ENCODE results near the genes IFNL1, TIMM50 and EID2.

DNA sequence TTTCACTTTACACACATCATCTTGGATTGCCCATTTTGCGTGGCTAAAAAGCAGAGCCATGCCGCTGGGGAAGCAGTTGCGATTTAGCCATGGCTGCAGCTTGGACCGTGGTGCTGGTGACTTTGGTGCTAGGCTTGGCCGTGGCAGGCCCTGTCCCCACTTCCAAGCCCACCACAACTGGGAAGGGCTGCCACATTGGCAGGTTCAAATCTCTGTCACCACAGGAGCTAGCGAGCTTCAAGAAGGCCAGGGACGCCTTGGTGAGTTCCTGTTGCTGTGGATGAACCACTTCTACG, at the start of gene IFNL1:
TSS of gene IFNL1 (plus strand) at position 75 of the 296 bp plus-strand sequence.
- PRO-cap, 3 experiments, result no peak in any of the 3 experiments
- RAMPAGE, long total RNA, result no peak

DNA sequence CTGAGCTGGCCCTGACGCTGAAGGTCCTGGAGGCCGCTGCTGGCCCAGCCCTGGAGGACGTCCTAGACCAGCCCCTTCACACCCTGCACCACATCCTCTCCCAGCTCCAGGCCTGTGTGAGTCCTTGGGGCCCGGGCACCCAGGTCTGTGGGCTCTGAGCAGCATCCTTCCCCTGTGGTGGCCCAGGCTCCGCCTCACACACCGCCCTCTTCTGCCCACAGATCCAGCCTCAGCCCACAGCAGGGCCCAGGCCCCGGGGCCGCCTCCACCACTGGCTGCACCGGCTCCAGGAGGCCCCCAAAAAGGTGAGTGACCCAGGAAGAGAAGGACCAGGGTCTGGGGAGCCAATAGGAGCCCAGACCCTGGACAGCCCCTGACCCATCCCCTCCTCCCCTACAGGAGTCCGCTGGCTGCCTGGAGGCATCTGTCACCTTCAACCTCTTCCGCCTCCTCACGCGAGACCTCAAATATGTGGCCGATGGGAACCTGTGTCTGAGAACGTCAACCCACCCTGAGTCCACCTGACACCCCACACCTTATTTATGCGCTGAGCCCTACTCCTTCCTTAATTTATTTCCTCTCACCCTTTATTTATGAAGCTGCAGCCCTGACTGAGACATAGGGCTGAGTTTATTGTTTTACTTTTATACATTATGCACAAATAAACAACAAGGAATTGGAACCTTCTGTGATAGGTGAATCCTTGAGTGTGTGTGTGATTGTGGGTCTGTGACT, 2.0 kb downstream of the IFNL1 start:
- PRO-cap, 3 experiments, result no peak in any of the 3 experiments
- RAMPAGE, long total RNA, result no peak

GRCh38 chr19:39310399-39310933, 10.2 kb downstream of the LRFN1 start:
- PRO-cap, 3 experiments, result peak in 1 of 3 experiments; most common minus-strand start chr19:39310706 (in 1)
- RAMPAGE, long total RNA, result no peak

DNA sequence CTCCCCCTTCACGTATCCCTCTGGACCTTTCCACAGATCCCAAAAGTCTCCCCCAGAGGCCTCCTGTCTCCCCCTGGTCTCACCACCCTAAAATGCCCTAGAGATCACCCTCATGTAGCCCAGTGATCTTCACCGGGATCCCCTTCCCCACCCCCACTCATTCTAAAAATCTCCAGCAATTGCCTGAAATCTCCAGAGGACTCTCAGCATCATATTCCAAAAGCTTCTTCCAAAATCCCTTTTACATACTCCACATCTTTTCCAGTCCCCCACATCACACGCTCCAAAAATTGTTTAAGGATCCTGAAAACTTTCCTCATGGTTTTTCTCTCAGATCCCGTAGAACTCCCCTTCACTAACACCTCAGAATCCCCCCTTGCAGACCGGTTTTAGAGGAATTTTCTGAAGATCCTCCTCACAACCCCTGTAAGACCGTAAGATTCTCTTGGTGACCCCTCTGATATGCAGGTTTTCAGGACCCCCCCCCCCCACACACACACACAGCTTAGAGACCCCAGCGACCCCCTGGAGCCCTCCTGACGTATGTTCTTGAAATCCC, 1.4 kb downstream of the SAMD4B start:
- PRO-cap, 3 experiments, result no peak in any of the 3 experiments
- RAMPAGE, long total RNA, result no peak

GRCh38 chr19:39375980-39376375, 14.9 kb downstream of the PAF1 start:
- PRO-cap, 3 experiments, result no peak in any of the 3 experiments
- RAMPAGE, long total RNA, result no peak

GRCh38 chr19:39383085-39383838, 7.6 kb downstream of the PAF1 start:
- PRO-cap, 3 experiments, result no peak in any of the 3 experiments
- RAMPAGE, long total RNA, result no peak

DNA sequence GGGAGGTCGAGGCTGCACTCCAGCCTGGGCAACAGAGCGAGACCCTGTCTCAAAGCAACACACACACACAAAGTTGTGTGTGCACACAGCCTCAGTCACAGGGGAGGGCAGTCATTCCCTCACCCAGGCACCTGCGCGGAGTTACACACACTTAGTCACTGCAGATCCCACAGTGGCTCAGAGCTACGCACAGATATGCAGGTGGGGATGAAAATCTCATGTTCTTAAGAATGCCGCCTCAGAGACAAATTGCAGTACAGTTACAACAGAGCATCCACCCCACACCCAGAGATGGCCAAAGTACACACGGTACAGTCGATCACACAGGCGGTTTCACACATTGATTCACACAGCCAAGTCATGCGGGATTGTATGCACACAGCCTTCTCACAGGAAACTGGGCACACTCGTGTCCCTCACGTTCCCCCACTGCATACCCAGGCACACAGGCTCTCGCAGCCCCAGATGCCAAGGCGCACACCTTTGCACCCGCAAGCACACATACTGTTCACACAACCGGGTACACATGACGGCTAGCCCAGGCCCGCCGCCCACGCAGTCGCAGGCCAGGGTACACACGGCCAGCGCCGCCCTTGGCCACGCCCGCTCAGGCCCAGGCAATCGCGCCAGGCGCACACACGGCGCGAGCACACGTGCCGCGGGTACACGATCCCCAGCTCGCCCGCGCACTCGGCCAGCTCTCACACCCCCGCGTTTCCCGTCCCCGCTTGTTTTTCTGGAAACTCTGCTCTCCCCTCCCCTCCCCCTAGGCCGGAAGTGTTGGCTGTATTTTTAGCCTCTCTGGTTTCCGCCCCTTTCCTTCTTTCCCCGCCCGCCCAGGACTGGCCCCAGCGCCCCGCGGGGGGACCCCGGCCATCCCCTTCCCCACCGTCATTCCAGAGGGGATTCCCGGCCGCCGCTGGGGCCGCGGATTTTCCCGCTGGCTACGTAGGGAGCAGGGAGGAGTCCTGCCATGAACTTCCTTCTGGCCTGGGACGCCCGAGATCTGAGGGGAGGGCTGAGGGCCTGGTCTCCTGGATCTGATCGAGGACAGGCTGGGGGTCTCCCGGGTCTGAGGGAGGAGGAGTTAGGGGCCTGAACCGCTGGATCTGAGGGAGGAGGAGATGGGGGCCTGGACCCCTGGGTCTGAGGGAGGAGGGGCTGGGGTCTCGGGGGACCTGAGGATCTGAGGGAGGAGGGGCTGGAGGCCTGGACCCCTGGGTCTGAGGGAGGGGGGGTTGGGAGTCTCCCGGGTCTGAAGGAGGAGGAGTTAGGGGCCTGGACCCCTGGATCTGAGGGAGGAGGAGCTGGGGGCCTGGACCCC, 4.2 kb upstream of the ZFP36 start:
- PRO-cap, 3 experiments, result peak in 3 of 3 experiments; most common plus-strand start position 1,002 of the sequence (in 2); most common minus-strand start position 730 of the sequence (in 2)
- RAMPAGE, long total RNA, result no peak

DNA sequence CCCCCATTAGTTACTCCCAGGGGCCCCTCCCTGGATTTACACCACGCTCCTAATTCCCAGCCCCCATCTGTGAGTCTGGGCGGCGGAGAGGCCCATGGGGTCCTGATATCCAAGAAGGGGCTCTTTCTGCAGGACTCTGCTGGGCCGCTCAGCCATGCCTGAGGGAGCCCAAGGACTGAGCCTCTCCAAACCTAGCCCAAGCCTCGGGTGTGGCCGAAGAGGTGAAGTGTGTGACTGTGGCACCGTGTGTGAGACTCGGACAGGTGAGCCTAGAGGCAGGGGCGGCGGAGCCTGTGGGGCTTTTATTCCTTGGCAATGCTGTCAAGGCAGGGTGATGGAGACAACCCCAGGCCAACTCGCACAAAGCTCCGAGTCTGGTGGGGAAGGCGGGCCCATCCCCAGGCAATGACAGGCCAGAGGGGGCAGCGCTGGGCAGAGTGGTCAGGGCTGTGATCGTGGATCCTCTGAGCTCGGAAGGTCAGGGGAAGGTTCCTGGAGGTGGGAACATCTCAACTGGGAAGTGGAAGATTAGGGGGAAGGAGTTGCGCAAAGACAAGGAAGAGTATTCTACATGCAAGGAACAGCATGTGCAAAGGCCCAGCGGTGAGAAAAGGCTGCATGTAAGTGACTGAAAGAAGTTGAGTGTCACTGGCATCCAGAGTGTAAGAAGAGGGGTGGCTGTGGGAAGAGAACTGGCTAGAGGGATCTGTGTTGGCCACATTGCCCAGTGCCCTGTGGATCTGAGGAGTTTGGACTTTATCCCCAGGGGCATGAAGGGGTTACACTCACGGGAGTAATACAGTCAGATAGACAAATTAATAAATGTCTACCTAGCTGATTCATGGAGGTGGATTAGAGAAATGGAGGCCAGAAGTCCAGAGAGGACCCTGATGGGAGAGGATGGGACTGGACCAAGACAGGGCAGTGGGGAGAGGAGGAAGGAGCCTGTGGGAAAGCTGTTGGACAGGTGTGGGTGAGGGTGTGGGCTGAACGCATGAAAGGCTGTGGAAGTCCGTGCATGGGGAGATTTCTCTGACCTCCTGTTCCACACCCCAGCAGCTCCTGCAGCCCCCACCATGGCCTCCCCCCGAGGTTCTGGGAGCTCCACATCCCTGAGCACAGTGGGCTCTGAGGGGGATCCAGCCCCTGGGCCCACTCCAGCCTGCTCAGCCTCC, 1.9 kb downstream of the PLEKHG2 start:
- PRO-cap, 3 experiments, result no peak in any of the 3 experiments
- RAMPAGE, long total RNA, result no peak

DNA sequence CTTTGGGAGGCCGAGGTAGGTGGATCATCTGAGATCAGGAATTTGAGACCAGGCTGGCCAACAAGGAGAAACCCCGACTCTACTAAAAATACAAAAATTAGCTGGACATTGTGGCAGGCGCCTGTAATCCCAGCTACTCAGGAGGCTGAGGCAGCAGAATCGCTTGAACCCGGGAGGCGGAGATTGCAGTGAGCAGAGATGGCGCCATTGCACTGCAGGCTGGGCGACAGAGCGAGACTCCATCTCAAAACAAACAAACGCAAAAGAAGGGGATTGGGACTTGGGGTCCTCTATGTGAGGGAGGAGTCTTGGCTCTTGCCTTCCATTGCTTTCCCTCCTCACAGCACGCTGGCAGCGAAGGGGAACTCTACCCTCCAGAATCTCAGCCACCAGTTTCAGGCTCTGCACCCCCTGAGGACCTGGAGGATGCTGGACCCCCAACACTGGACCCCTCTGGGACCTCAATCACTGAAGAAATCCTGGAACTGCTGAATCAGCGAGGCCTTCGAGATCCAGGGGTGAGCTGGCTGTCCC, 9.4 kb downstream of the PLEKHG2 start:
- PRO-cap, 3 experiments, result no peak in any of the 3 experiments
- RAMPAGE, long total RNA, result no peak

DNA sequence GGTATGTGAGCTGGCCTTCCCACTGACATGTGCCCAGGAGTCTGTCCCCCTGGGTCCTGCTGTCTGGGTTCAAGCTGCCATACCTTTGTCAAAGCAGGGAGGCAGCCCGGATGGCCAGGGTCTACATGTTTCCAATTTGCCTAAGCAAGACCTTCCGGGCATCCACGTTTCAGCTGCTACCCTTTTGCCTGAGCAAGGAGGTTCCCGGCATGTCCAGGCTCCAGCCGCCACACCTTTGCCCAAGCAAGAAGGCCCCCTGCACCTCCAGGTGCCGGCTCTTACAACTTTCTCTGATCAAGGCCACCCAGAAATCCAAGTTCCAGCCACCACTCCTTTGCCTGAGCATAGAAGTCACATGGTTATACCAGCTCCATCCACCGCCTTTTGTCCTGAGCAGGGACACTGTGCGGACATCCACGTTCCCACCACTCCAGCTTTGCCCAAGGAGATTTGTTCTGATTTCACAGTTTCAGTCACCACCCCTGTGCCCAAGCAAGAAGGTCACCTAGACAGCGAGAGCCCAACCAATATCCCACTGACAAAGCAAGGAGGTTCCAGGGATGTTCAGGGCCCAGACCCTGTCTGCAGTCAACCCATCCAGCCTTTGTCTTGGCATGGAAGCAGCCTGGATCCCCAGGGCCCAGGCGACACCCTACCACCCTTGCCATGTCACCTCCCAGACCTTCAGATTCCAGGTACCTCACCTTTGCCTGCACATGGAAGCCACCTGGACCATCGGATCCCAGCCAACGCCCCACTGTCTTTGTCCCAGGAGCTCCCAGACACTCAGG, 11.5 kb downstream of the PLEKHG2 start:
- PRO-cap, 3 experiments, result no peak in any of the 3 experiments
- RAMPAGE, long total RNA, result no peak

- PRO-cap, 3 experiments, result no peak in any of the 3 experiments
- RAMPAGE, long total RNA, result no peak
These were observed 1.3 kb downstream of the RPS16 start for GRCh38 chr19:39434348-39434976.

DNA sequence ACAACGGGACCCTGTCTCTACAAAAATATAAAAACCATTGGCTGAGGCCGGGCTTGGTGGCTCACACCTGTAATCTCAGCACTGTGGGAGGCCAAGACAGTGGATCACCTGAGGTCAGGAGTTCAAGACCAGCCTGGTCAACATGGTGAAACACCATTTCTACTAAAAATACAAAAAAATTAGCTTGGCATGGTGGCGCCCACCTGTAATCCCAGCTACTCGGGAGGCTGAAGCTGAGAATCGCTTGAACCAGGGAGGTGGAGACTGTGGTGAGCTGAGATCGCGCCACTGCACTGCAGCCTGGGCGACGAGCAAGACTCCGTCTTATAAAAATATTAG, 1.3 kb downstream of the SUPT5H start:
- PRO-cap, 3 experiments, result no peak in any of the 3 experiments
- RAMPAGE, long total RNA, result no peak

DNA sequence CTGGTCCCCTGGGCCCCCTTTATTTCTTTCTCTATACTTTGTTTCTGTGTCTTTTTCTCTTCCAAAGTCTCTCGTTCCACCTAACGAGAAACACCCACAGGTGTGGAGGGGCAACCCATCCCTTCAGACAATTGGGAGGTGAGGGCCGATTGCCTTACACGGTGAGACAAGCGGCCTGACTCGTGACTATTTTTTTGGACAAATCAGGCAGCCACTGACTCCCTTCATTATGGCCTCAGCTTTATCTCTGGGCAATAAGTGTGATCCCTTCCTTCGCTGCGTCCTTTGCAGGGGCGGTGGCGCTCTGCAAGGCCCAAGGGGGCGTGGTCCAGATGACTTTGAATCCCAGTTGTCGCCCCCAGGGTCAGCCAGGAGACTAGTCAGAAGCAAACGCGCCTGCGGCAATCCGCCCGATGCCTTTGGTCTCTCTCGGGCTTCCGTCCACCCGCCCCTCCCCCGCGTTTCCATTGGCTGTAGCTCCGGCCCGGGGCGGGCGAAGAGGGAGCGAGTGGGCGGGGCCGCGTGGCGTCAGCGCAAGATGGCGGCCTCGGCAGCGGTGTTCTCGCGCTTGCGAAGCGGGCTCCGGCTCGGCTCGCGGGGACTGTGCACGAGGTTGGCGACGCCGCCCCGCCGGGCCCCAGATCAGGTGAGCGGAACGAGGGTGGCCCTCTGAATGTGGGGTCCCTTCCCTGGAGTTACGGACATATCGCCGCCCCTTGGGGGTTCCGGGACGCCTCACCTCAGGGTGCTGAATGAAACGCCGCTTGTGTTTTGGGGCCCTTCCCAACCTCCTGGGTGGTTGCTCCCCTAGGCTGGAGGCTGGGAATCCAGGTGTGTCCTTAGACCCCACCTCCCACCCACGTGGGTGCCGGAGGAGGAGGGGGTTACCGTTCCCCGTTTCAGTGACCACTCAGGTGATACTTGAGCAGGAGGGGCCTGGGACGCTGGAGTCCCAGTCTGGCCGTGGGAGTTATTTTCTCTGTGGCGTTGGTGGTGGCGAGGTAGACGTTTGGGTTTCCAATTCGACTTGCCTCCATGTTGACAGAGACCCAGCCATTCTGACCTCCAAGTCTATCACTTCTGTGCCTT, at the start of gene TIMM50:
TSS of gene TIMM50 (plus strand) at position 523 of the 1,089 bp plus-strand sequence.
- PRO-cap, 3 experiments, result peak in 3 of 3 experiments; most common plus-strand start position 482 of the sequence (in 1); most common minus-strand start position 428 of the sequence (in 2)
- RAMPAGE, long total RNA, result start-site peak on the plus strand centred at position 557 of the sequence, 68 bp wide, 248 and 248 reads in 2 replicates

- PRO-cap, 3 experiments, result peak in 1 of 3 experiments; most common plus-strand start chr19:39507305 (in 1); most common minus-strand start chr19:39507128 (in 1)
- RAMPAGE, long total RNA, result no peak
These were observed 7.8 kb upstream of the SELENOV start for GRCh38 chr19:39506822-39507798.

- PRO-cap, 3 experiments, result peak in 3 of 3 experiments; most common plus-strand start chr19:39540323 (in 1); most common minus-strand start chr19:39540119 (in 1)
- RAMPAGE, long total RNA, result no peak
These were observed at the start of gene EID2 for GRCh38 chr19:39539779-39540523. TSS of gene EID2 (minus strand) at chr19:39540161.

DNA sequence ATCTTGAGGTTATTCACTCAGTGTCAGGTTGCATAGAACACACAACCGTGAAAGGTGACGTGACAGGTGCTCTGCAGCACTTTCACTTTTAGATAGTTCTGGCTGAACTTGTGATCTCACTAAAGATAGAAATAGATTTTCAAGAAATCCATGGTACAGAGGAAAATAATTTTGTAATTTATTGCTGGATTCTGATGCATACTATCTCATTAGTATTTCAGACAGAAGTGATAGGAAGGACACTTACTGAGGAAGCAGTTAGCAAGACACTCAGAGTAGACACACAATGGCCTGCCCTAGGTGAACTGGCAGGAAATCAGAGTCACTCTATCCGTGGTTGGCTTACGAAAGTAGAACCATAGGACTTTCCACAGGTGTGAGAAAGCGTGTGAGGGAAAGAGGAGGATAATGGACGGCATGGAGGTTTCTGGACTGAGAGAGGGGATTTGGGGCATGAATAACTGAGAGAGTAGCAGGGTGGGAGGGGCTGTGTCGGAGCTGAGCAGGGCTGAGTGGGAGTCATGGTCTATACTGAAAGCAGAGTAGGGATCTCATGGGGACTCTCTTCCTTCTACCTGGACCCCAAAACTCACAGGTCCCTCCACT, 18.6 kb upstream of the EID2 start:
- PRO-cap, 3 experiments, result no peak in any of the 3 experiments
- RAMPAGE, long total RNA, result no peak

GRCh38 chr19:39897844-39898184, 51.6 kb upstream of the FBL start:
- PRO-cap, 3 experiments, result no peak in any of the 3 experiments
- RAMPAGE, long total RNA, result no peak

GRCh38 chr19:39906065-39906359, 59.8 kb upstream of the FBL start:
- PRO-cap, 3 experiments, result no peak in any of the 3 experiments
- RAMPAGE, long total RNA, result no peak

GRCh38 chr19:39937161-39937514, 33.8 kb upstream of the PSMC4 start:
- PRO-cap, 3 experiments, result no peak in any of the 3 experiments
- RAMPAGE, long total RNA, result no peak

DNA sequence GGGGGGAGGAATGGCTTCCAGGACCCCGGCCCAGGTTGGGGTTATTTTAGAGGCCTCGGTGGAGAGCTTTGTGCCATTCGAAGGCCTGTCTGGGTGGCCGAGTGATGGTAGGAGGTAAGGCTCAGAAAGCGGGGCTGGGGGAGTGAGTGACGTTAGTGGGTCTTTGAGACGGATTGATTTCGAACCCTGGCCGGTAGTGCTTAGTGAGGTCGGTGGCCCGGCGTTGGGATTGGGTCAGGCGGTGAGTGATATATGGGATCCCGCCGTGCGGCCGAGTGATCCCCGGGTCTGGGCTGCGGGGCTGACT, 296 bp downstream of the PSMC4 start:
- PRO-cap, 3 experiments, result no peak in any of the 3 experiments
- RAMPAGE, long total RNA, result no peak

Measured in cerebellum (tissue), 5 donors.